ENCODE results near the genes URI1, ZNF507 and NUDT19.

DNA sequence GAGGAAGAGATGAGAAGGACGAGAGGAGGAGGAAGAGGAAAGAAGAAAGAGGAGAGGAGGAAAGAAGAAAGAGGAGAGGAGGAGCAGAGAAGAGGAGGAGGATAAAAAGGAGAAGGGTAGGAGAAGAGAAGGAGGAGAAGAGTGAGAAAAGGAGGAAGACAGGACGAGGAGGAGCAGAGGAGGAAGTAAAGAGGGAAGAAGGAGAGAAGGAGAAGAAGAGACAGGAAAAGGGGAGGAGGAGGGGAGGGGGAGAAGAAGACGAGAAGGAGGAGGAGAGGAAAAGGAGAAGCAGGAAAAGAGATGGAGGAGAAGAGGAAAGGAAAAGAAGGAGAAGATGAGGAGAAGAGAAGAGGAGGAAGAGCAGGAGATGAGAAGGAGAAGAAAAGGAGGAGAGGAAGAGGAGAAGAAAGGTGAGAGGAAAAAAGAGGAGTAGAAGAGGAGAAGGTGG lies 92.6 kb downstream of the ZNF254 start:
- PRO-cap = no peak

DNA sequence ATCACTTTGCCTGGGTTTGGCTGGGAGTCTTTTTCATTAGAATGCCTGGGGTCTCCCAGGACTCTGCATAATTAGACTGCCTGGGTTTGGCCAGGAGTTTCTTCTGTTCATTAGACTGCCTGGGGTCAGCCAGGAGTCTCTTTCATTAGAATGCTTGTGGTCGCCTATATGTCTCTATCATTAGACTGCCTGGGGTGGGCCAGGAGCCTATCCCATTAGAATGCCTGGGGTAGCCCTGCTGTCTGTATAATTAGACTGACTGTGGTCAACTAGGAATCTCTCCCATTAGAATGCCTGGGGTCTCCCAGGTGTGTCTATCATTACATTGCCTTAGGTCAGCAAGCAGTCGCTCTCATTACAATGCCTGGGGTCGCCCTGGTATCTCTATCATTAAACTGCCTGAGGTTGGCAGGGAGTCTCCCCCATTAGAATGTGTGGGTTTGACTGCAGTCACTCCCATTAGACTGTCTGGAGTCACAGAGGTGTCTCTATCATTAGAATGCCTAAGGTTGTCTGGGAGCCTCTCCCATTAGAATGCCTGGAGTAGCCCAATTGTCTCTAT lies 1451.6 kb downstream of the UQCRFS1 start:
- PRO-cap = no peak

DNA sequence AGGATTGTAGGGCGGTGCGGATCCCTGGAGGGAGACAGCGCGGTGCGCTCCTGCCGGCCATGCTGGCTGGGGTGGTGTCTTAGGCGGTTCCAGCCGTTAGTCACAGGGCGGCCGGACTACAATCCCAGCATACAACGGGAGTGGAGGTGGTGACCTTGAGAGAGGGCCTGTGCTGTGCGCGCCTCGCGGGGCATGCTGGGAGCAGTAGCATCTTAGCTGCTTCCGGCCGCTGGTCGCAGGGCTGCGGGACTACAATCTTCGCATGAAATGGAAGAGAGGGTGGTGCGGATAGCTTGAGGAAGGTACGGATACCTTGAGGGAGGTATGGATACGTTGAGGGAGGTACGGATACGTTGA lies 1419.2 kb downstream of the UQCRFS1 start:
- PRO-cap = bidirectional peak, plus-strand start at position 219 of the sequence, minus-strand start at position 74 of the sequence

DNA sequence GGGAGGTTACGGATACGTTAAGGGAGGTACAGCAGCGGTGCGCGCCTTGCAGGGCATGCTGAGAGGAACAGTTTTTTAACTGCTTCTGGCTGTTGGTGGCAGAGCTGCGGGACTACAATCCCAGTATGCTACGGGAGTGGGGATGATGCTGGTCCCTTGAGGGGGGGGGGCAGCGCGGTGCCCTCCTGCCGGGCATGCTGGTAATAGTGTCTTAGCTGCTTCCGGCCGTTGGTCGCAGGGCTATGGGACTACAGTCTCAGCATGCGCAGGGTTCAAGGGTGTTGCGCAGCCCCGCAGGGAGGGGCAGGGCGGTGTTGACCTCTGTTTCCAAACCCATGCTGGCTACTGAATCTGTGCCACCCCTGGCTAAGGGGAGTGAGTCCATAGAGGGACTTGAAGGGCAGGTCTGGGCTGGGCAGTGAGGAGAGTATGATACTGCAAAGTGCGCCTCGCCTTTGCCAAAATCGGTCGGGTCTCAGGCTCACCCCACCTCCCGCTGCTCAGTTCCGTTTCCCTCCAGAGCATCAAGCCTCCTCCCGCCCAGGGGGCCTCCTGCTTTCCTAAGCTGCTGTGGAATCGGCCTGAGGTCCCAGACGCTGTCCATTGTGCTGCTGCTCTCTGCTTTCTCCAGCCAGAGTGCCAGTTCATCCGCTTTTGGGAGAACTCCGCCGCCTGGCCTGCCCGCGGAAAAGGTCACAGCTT lies 1418.6 kb downstream of the UQCRFS1 start:
- PRO-cap = bidirectional peak, plus-strand start at position 209 of the sequence, minus-strand start at position 128 of the sequence

DNA sequence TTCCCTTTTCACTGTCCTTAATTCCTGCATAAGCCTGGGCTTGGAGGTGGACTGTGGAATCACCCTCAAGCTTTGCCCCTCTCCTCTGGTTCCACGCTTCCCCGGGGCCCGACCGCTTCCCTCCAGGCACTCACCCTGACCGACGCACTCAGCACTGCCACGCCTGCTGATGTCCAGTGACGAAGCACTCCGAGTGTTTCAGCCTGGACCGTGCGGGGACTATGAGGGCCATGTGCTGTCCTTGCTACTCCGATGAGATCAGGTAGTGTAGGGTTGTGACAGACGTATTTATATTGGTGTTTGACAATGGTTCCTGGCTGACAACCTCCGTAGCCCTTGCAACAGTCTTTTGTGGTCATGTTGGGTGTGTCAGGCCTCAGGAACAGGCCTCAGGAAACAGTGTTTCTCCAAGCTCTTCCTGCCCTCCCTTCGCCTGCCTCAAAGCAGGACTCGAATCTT lies 223.8 kb downstream of the UQCRFS1 start:
- PRO-cap = no peak

DNA sequence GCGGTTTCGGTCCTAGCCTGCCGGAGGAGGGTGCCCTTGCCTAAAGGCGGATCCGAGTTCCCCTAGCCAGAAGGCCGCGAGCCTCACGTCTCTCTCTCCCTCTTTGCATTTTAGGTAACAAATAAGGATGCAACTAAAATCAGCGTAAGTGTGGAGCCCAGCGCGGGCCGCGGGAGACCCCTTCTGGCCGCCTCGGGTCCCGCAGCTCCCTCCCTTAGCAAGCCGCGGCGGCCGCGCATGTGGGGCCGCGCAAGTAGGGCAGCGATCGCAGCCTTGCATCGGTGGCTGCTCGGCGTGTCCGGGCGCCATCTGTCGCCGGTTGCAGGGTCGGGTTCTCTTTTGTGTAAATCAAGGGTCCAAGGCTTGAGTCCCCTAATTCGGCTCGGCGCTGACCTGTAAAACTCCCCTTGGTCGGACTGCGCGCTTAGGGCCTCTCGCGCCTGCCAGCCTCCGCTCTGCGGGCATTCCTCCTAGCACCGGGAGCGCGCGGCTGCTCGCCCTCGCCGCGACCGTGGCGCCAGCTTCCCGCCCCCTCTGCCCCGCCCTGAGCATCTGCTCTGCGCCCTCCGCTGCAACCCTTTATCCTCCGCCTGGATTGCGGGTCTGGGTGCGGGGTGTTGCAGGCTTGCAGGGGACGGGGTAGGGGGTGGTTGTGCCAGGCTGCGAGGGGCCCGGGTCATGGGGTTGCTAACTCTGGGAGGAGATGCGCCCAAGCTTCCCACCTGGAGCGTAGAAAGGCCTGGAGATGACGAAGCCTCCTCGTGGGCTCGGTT lies 2.7 kb downstream of the VSTM2B start:
- PRO-cap = bidirectional peak, plus-strand start at position 582 of the sequence, minus-strand start at position 497 of the sequence

DNA sequence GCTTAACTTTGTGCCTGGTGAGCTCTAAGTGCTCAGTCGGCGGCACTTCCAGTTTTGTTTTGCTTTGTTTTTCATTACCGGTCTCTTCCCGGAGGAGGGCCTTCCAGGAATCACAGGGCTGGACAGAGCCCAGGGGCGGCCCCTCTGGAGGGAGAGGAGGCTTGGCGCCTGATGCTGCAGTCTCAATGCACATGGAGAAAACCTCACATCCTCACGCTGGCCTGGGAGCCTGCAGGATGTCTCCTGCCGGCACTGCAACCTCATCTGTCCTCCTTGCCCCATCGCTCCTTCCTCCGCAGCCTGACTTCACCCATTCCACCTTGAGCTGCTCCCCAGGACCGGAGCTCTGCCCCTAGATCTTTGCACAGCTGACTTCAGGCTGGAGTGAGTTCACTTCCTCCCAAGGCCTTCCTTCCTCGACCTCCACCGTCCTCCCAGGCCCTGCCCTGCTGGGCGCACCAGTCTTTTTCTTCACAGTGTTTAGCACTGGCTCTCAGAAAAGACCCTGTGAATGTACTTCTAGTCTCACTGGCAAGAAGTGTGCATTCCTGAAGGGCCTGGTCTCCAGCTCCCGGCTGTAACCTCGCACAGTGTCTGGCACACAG lies 1.6 kb downstream of the PLEKHF1 start:
- PRO-cap = no peak

DNA sequence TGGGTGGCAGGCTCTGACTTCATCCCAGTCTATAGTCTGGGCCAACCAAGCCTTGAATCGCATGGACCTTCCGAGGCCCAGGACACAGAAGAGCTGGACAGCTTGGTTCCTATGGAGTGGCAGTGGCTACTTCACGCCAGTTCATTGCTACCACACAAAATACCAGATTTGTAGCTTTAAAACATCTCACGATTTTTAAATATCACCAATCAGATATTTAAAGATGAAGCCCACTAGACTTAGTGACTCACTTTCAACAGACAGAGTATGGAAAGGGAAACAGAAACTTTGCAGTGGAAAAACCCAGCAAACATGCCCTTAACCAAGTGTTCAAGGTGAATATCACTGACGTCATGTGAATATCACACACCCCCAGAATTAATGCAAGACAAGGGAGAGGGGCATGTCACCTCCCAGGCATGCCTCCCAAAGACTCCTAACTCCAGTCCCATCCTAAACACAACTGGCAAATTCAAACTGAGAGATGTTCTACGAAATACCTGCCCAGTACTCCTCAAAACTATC lies 10.2 kb downstream of the C19orf12 start:
- PRO-cap = no peak

- PRO-cap = no peak
Measured at GRCh38 chr19:29709205-29709483, 5.9 kb downstream of the C19orf12 start.

DNA sequence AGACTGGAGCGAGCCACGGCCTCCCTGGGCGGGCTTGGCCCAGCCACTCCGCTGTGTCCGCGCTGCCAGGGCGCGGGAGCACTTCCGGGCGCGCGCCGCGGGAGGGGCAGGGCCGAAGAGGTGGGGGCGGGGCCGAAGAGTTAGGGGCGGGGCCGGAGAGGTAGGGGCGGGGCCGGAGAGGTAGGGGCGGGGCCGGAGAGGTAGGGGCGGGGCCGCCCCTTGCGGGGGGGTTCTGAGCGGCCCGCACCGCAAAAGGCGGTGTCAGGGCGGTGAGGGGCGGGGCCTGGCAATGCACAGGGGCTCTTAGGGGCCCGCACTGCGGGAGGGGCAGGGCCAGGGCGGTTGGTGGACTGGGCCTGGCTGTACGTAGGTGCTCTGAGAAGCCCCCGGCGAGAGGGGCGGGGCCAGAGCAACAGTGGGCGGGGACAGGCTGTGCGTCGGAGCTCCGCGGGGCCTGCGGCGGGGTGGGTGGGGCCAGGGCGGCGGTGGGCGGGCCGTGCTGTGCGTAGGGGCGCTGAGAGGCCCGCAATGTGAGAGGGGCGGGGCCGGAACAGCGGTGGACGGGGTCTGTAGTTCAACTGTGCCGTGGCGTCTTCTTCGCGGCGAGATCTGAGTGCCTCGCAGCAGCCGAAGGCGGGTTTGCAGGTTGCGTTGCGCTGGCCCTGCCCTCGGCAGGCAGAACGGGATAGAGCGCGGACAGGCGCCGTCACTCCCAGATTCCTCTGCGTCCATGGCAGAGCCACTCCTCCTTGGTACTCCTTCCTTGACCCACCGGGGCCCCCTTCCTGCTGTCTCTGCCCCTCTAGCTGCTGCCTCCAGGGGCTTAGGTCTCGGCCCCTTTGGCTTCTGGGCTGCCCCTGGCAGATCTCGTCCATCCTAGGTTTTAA lies 33.1 kb downstream of the CCNE1 start:
- PRO-cap = unidirectional peak, minus-strand start at position 83 of the sequence; bidirectional peak, plus-strand start at position 533 of the sequence, minus-strand start at position 392 of the sequence; bidirectional peak, plus-strand start at position 593 of the sequence, minus-strand start at position 612 of the sequence

DNA sequence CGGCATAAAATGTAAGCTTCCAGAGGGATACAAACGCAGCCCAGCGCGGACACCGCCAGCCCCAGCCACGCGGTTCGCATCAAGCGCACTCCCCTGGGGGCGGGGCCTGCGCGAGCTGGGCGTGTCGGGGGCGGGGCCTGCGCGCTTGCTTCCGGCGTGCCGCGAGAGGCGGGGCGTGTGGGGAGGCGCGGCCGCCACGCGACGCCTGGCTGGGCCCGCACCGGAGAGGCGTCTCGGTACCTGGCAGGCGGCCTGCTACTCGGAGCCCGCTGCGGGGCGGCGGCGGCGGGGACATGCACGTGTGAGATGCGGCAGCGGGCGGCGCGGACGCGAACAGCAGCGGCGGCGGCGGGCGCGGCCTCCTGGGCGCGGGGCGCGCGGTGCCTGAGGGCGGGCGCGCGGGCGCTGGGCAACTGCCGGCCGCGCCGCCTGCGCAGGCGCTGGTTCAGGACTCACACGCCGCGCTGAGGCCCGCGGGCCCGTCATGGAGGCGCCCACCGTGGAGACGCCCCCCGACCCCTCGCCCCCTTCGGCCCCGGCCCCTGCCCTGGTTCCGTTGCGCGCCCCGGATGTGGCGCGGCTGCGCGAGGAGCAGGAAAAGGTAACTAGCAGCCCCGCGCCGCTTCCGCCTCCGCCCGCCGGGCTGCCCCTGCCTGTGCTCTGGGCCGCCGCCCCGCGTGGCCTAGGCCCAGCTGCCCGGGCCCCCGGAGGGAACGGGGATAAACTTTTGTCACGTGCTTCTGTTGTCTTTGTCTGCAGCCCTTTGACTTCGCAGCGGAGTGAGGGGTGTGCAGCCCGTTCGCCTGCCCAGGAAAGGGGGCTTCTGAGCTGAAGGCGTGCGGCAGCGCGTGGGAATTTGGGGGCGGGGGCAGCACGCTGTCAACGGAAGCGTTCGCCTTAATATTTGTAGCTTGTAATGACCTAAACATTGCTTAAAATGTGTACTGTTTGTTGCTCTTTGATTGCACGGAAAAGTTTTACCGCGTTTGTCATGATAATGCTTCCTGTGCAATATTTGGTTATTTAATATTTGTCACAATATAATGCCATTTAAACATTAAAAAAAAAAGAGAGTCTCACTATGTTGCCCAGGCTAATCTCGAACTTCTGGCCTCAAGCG lies at the start of gene URI1:
TSS of gene URI1 (plus strand) at position 176 of the 1,120 bp plus-strand sequence.
- PRO-cap = bidirectional peak, plus-strand start at position 196 of the sequence, minus-strand start at position 81 of the sequence; bidirectional peak, plus-strand start at position 656 of the sequence, minus-strand start at position 574 of the sequence; unidirectional peak, minus-strand start at position 826 of the sequence

DNA sequence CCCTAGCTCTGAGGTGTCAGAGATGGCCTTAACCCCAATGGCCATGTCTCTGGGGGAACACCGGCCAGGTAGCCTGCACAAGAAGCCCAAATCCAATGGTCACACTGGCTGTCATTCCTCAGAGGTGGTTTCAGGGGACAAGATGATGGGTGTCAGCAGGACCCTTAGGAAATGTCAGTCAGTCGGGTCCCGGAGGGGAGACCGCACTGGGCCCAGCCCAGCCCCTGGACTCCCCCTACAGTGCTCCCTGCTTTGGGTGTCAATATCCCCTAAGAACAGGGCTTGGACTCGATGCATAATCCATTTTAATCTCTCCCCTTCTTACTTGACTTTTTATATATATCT lies 32.0 kb upstream of the ZNF536 start:
- PRO-cap = no peak

GRCh38 chr19:31023078-31023573 lies 326.1 kb downstream of the TSHZ3 start:
- PRO-cap = no peak

DNA sequence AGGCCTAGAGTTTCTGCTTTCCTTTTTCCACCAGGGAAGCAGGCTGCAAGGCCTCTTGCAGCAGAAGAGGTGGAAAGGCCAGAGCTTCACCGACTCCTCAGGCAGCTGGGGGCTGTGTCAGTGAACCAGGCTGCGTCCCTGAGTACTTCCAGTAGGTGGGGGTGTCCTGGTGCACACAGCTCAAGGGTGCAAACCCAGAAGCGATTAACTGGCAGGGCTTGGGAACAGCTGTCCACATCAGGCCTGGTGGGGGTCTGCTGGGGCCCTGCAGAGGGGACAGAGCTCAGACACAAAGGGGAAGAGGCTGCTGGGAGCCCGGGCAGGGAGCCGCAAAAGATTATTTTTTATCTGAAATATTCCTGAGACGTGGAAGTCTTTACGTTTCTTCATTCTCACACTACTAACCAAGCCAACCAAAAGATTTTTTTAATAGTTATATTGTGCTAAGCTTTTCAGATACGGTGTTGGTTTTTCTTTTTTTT lies 11.1 kb downstream of the TSHZ3 start:
- PRO-cap = no peak

GRCh38 chr19:31354786-31355487 lies 5.7 kb upstream of the TSHZ3 start:
- PRO-cap = no peak

- PRO-cap = no peak
Measured at GRCh38 chr19:31583095-31583787, 234.0 kb upstream of the TSHZ3 start.

GRCh38 chr19:32345290-32345760 lies at the start of gene ZNF507:
Gene ZNF507 (plus strand): TSS chr19:32345610.
- PRO-cap = bidirectional peak, plus-strand start at chr19:32345618, minus-strand start at chr19:32345523

DNA sequence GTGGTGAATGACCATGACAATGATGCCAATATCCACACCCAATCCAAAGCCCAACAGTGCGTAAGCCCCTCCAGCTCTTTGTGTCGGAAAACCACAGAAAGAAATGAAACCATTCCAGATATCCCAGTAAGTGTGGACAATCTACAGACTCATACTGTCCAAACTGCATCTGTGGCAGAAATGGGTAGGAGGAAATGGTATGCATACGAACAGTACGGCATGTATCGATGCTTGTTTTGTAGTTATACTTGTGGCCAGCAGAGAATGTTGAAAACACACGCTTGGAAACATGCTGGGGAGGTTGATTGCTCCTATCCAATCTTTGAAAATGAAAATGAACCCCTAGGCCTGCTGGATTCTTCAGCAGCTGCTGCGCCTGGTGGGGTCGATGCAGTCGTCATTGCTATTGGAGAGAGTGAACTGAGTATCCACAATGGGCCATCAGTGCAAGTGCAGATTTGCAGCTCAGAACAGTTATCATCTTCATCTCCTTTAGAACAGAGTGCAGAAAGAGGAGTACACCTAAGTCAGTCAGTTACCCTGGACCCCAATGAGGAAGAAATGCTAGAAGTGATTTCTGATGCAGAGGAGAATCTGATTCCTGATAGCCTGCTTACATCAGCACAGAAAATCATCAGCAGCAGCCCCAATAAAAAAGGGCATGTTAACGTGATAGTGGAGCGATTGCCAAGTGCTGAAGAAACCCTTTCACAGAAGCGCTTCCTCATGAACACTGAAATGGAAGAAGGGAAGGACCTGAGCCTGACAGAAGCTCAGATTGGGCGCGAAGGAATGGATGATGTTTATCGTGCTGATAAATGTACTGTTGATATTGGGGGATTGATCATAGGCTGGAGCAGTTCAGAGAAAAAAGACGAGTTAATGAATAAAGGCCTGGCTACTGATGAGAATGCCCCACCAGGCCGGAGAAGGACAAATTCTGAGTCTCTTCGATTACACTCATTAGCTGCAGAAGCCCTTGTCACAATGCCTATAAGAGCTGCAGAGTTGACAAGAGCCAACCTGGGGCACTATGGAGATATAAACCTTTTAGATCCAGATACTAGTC lies 8.3 kb downstream of the ZNF507 start:
- PRO-cap = no peak

- PRO-cap = bidirectional peak, plus-strand start at chr19:32691797, minus-strand start at chr19:32691732; bidirectional peak, plus-strand start at chr19:32692287, minus-strand start at chr19:32692285; unidirectional peak, minus-strand start at chr19:32692409
Measured at GRCh38 chr19:32691494-32692896, at the start of gene NUDT19. Gene NUDT19 (plus strand): TSS chr19:32691821.

DNA sequence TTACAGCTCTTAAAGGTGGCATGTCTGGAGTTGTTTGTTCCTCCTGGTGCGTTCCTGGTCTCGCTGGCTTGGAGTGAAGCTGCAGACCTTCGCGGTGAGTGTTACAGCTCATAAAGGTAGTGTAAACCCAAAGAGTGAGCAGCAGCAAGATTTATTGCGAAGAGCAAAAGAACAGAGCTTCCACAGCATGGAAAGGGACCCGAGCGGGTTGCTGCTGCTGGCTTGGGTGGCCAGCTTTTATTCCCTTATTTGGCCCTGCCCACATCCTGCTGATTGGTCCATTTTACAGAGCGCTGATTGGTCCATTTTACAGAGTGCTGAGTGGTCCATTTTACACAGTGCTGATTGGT lies 8.3 kb downstream of the NUDT19 start:
- PRO-cap = no peak